A172 (cell line): Measurements from ENCODE around the gene ELL2.

DNA sequence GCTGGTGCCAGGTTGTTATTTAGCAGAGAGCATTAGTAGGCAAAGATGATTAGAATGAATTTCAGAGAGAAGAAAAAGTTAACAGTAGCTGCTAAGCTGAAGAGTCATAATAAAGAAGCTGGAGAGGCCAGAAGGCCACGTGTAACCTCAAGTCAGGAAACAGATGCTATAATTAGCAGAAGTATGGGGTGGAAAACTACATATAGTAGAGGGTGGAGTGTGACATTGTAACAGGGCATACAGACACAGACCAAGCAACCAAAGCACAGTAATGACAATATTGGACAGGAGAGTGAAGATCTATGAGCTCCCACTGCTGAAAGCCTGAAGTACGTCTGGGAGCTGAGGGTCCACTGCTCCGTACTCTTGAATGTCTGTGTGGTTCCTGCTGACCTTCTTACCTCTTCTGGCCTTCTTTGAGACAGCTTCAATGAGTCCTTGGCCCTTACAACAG lies 257.5 kb downstream of the MCTP1 start:
- RAMPAGE, long total RNA, result no peak

DNA sequence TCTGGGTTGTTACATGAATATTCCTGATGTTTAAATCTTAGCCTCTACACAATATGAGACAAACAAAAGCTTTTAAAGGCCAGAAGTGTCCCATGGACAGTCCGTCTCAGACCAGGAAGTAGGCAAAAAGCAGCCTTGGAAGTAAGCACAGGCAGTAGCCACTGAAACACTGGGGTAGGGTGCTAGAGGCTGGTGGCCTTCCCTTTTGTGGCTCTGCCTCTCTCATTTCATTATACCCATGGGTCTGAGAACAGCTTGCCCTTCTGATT lies 197.4 kb downstream of the MCTP1 start:
- RAMPAGE, long total RNA, result no peak

GRCh38 chr5:95694609-95695059 lies 11.8 kb upstream of the SPATA9 start:
- RAMPAGE, long total RNA, result no peak

DNA sequence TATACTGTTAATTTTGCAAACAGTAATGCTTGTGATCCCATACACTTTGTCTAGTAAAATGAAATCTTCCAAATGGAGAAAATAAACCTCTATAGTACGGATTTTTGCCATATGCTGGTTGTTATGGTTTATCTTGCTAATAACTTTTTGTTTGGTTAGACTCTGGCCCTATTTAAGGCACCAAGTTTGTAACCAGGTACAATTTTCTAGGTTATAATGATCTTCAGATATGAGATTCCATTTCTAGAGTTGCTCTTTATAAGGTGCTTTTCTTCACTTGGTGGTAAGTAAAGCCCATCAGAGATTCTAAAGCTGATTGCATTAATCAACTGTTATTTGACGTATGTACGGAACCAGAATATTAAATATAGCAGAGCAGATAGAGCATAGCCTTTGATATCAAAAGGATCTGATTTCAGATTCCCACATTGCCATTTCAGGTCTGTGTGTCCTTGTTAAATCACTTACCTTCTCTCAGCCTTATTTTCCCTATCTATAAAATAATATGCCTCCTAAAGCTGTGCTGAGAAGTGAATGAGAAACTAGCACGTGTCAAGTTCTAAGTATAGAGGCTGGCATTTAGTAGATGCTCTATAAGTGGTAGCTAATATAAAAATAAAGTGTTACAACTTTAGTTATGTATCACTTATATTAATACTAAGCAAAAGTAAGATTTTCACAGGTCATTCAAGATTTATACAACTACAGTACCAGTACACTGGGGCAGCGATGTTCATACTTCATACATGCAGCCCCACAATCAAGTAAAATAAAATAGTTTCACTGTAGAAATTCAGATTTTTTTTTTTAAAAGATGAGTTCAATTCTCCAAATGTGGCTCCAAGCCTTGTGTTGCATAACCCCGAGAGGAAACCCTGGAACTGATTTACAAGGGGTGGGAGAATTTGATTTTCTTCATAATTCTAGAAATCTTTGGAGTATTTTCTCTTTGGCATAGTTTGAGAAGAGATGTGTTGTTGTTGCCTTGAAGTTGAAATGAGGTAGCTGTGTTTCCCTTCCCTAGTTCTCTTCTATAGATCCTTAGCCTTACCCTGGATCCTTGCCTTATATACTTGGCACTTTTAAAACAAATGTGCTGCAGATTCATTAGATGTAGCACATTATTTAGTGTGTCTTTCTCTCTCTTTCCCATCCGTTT lies 2.7 kb downstream of the RHOBTB3 start:
- RAMPAGE, long total RNA, result no peak

GRCh38 chr5:95821154-95821806 lies 1.2 kb downstream of the GLRX start:
- RAMPAGE, long total RNA, result no peak

DNA sequence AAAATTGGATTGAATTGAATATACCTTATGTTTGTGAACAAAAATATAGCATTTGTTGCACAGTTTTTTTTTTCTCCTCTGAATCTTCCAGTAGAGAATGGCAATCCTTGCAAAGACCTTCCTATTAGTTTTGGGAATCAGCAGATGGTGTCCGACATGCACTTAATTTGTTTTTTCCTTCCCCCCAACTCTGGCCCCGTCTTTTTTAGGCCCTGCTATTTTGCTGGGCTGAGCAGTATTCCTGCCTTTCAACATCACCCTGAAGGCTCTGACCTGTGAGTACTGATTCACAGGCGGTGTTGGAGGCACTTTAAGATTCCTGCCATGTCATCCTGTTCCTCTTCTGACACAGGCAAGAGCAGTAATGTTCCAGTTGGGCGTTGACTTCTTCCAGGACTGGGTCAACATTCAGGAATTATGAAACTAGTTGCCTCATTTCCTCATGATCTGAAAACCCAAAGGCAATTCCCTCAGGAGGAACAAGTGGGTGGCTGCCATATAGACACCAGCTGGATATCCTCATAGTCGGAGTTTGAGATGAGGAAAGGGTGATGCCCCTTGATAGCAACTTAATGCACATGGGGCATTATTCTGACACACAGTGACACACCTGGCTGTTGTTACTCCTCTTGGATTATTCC lies 19.3 kb upstream of the GLRX start:
- RAMPAGE, long total RNA, result no peak

DNA sequence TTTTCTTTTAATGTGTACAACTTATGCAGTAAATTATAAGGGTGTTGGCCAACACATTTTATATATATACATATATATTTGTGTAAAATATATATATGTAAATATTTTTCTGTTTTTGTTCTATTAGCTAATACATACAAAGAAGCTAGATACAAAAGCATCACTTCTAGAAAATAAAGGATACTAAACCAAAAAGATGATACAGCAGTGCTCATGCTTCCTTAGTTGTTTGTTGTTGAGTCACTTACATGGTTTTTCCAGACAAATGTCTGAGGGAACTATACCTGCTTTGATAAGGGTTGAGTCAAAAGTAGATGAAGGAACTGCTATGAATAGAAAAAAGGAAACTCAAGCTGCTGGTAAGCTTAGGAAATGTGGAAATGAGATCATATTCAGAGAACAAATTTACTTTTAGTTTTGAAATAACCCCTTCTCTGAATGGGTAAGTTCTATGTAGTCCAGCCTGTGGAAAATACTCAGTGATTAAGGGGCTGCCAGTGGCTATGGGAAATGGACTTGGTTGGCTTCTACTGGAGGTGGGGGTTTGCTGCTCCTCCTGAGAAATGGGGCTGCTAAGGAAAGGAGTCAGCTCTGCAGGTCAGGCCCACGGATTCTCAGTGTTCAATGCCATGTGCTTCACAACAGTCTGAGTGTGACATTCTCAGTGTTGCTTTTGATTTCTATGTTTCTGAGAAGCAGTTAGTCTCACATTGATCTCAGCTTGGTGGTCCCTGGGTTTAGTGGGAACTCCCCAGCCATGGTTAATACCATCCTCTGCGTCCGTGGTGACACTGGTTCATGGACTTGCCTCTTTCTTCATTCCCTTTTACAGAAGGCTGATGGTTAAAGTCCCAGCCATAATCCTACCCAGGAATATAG lies 47.6 kb upstream of the GLRX start:
- RAMPAGE, long total RNA, result no peak

DNA sequence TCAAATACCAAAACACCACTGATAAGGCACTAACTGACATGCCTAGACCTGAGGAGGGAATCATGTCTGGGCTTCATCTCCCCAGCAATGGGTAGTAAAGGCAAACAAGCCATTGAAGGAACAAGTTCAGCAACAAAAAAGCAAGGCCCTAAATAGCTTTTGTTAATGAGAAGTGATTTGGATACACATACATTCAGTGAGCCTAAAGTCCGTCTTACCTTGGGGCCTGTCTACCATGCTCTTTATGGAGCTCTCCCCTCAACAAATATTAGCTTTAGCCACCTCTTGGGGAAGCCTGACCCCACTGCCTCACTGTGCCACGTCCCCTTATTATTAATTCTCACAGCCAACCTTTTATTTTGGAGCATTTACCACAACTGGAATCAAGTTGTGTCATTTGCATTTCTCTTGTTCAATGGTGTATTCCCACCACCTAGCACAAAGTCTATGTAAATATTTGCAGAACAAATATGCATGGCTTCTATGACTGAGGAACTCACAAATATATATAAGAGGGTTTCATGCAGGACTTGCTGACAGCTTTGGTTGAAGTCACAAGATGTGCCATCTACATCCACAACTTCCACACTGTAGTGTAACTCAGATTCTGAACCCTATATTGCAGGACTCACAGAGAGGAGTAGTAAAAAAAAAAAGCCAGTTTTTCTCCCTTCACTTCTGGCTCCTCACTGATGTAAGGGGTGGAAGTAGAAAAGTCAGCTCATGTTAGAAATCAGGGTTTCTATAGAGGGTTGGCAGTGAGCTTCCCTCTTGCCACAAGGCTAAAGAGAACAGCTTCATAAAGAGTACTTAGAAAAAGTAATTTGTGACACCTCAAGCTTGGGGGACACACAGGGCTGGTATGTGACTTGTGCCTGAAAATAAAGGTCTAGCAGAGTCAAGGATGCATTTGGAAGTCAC lies 56.4 kb upstream of the GLRX start:
- RAMPAGE, long total RNA, result no peak

GRCh38 chr5:95900859-95901151 lies 60.8 kb downstream of the ELL2 start:
- RAMPAGE, long total RNA, result no peak

DNA sequence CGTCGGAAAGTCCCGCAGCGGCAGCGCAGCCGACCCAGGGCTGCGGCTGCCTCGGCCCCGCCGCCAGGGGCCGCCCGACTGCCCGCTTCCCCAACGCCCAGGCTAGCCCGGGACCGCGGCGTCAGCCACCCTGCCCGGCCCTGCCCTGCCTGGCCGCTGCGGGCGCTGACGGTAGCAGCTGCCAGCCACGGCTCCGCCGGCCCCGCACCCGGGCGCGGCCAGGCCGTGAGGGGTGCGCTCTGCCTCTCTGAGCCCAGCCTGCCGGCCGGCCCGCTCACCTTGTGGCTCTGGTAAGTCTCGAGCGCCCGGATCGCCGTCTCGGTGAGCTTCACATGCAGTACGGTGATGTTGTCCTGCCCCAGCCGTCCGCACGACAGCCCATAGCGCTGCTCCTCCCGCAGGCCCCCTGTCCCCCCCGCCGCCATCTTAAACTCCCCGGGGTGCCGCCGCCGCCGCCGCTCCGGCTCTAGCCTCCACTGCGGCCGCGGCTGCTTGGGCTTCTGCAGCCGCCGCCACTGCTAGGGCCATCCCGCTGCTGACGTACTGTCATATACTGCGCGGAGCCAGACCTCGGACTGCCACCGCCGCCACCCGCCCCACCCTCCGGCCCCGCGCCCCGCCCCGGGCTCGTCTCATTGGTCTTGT lies at the start of gene ELL2:
Gene ELL2, minus strand, starts transcription at position 555 of the 645 bp plus-strand sequence.
- RAMPAGE, long total RNA, result no peak

DNA sequence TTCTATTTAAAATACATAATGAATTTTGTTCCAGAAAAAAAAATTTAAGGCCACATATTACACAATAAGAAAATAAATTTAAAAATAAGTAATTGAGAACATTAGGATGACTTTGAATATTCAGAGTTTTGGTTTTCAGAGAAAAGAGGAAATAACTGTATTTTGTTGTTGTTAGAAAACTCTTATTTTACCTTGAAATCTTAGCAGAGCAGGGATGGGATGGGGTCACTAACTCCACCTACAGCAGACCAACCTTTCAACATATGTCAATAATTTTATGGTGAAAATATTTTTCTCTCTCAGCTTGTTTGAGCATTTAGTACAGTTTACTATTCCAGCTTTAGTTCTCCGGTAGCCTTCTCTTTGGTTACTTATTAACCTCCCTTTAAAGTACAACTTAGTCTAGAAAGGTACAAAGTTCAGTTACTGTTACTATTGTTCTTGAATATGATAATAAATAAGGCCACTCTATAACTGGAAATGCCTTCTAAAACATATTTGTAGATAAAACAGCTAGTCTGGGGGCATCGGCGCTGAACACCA lies 233.4 kb downstream of the PCSK1 start:
- RAMPAGE, long total RNA, result no peak

GRCh38 chr5:96567062-96567688 lies 95.0 kb upstream of the CAST start:
- RAMPAGE, long total RNA, result no peak

DNA sequence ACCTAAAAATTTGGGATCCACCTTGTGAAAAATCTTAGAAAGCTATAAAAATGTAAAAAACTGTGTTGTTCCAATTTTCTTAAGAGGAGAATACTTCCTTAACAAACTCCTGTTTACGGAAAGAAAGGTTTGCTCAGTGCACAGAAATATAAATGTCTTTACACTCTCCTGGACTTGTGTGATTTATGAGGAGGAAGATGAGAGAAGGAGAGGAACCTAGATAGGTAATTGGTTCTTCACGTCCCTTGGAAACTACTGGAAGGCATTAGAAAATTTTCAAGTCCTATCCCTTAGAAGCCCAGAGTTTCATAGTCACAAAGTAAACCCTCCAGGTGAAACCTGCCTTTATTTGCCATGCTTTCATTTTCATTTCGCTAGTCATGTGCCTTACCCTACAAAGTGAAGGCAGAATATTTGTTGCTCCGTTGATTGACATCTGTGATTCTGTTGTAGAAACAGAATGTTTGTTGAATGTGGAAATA lies 34.6 kb upstream of the CAST start:
- RAMPAGE, long total RNA, result no peak

- RAMPAGE, long total RNA, result no peak
Observed at GRCh38 chr5:96741755-96742437, 65.8 kb downstream of the ERAP1 start.

GRCh38 chr5:96793759-96794183 lies 14.0 kb downstream of the ERAP1 start:
- RAMPAGE, long total RNA, result no peak

DNA sequence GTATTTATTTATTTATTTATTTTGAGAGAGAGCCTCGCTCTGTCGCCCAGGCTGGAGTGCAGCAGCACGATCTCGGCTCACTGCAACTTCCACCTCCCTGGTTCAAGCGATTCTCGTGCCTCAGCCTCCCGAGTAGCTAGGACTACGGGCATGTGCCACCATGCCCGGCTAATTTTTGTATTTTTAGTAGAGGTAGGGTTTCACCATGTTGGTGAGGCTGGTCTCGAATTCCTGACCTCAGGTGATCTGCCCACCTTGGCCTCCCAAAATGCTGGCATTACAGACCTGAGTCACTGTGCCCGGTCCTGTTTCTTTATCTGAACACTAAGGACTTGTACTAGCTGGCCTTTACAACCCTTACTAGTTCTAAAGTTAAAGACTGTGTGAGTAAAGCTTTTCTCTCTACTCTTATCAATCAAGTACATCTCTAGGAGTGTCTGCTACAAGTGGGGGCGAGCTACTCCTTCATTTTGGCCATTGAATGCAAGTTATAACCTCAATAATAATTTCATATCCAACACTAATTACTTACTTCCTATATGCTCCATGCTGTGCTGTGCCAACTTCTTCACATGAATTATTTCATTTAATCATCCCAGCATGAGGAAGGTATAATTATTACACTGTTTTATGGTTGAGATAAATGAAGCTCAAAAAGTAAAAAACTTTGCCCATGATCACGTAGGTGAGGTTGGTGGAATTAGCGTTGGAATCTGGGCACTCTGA lies 833 bp downstream of the ERAP2 start:
- RAMPAGE, long total RNA, result no peak

- RAMPAGE, long total RNA, result no peak
Observed at GRCh38 chr5:97336876-97337327, 153.9 kb upstream of the RIOK2 start.

DNA sequence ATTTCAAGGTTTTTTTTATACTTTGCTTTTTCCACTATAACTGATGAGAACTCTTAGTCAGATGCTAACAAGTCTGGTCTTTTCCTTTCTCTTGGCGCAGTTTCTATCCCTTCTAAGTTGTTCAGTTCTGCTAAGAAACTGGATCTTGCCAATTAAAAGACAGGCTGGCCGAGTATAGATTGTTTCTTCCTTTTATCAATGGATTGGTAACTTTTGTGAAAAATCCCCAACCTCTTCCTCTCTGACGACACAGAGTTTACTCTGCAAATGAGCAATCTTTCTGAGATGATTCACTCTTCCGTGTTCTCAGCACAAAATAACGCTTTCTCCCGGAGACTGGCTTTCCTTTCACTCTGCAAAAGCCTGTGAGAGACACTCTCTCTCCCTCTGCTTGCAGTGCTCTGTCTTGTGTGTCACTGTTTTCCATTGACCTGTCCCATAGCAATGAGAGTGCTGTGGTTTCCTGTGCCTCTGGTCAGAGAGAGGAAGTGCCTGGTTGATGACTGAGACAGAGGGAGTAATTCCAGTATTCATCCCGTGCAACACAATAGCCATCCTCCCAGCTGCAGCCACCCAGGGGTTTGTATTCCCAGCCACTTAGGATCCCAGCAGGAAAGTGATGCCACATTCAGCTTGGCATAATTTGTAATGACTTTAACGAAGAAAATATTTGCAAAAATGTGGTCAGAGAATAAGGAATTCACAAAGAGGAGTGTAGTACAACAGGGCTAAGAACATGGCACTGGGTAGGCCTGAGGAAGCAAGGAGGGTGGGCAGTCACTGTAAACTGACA lies 463.7 kb upstream of the RGMB start:
- RAMPAGE, long total RNA, result no peak

- RAMPAGE, long total RNA, result no peak
Observed at GRCh38 chr5:98767958-98768703, 5.3 kb upstream of the RGMB start.

DNA sequence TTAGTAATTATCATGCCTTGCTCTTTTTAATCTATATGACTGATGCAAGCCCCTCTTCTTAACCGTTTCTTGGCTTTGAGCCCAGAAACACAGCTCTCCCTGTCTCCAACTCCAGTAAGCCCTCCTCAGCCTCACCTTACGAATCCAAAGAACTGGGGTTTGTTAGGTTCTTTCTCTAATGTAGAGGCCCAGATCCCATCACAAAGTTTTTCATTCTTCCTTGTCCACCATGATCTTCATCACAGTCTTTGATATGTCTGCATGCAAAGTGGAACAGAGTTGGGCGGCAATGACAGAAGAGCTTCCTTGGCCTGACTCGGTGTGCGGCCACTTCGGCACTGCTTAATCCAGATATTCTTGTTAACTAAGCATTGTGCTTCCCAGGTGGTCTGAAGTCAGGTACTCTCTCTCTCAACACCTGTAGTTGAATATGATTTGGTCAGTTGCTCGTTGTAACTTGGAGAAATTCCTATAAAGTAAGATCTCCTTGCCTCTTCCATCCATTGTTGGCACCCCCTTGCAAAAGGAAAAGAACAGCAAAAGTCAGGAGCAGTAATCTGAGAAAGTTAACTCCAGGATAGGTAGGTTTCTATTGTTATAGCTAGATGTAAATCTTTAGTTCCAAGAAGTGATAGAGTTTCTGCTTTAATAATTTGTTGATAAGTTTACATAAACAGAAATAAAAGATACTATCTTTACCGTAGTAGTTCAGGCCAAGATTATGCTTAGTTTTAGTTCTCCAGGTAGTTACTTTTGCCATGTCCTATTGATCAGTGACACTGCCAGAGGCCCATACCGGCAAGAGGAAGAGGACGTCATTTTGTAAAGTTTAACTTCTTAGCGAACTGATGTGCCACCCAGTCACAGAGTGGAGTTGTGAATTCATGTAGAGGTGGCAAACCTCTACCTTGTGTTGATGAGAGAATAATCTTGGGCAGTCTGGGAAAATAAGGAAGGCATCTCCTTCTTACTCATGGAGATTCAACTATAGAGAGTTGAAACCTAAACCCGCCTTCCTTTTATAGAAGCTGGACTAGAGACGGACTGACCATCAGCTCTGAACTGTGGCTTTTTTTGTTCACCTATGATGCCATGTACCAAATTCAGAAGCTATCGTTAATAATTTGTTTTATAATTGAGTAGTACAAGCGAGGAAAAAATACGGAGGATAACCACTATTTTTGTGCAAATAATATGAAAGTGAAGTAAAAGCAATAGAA lies 21.6 kb downstream of the RGMB start:
- RAMPAGE, long total RNA, result no peak